Breast epithelium (tissue), 2 donors: ENCODE results near the gene KCNN1.

DNA sequence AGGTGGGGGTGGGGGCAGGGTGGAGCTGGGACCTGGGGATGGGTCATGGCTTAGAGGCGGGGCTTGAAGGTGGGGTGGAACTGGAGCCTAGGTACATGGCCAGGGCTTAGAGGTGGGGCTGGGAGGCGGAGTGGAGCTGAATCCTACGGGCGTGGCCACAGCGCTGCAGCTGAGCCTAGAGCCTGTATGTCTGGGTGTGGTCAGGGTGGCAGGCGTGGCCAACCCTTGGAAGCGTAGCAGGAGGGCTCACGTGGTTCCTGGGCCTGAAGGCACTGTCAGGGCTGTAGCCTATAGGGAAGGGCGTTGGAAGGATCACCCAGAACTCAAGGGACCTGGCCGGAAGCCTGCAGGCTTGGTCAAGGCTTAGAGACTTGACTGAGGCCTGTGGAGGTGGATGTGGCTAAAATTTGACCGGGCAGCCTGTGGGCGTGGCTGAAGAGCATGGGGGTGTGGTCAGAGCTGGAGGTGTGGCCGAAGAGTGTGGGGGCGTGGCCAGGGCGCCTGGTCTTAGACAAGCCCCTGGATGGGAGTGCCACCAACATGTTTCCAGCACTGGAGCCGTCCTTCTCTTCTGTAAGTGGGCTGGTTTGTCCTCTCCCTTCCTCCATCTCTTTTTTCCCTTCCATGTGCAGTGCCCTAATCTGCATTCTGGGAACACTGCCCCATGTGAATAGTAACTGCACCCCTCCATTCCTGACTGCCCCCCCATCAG lies 24.4 kb downstream of the COLGALT1 start:
- PRO-cap: no peak
- RAMPAGE, long total RNA, 2 experiments: no peak in any of the 2 experiments

GRCh38 chr19:17719647-17720454 lies 571 bp downstream of the MAP1S start:
- PRO-cap: no peak
- RAMPAGE, long total RNA, 2 experiments: no peak in any of the 2 experiments

DNA sequence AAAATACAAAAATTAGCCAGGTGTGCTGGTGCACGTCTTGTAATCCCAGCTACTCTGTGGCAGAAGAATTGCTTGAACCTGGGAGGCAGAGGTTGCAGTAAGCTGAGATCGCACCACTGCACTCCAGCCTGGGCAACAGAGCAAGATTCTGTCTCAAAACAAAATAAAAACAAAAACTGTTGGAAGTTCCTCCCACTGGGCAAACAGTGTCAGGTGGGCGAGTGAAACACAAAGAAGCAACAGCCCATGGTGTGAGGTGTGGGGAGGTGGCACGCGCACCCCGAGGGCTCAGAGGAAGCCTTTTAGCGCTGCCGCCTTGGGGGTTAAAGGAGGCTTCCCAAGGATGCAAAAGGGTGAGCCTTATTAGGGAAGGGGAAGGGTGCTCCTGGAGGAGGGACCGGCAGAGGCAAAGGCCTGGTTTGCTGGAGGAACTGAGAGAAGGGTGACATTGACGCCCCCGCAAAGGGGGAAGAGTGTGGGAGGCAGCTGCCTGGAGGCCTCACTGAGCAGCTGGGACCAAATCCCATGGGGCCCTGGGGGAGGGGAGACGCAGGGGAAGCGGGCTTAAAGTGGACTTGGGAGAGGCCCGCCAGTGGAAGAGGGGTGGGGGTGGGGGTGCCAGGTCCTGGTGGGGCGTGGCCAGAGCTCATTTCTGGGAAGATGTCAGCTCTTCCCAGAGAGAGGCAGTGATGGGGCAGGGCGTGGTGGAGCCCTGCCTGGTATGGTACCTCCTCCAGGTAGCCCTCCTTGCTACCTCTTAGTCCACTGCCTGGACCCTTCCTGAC lies 12.1 kb upstream of the FCHO1 start:
- PRO-cap: no peak
- RAMPAGE, long total RNA, 2 experiments: no peak in any of the 2 experiments

DNA sequence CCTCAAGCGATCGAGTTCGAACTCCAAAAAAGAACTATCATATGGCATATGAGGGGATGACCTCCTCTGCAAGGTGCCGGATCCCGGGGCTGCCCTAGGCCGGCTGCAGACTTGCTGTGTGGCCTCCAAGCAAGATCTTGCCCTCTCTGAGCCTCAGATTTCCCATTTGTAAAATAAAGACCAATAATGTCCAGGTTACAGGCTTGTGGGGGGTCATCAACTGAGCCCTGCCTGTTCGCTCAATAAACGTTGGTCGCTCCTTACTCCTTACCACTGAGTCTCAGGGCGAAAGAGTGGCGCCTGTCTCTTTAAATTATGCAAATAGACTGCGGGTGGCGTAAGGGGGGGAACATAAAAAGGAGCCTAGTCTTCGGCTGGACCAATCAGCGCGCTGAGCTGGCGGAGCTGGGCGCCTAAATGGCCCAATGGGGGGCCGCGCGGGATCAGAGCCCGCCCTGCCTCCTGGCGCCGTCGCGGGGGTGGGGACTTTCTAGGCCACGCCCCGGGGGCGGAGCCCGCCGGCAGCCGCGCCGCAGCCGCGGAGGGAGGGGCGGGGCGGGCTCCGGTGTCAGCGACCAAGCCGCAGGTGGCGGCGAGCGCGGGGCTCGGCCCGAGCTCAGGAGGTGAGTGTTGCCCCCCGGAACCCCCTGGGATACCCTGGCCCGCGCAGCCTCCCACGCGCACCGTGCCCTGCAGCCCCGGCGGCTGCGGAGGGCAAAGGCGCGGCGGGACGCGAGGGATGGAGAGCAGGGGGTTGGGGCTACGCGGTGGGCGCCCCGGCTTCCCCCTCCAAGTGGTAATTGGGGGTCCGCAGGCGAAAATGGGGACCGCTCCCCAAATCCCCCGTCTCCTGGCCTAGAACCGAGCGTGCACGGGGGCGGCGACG lies 3.8 kb upstream of the FCHO1 start:
- PRO-cap: no peak
- RAMPAGE, long total RNA, 2 experiments: start-site peak on the plus strand in 1 of 2 experiments, centred at position 560 of the sequence, 9 reads per replicate

- PRO-cap: no peak
- RAMPAGE, long total RNA, 2 experiments: no peak in any of the 2 experiments
Measured at GRCh38 chr19:17830895-17831327, 9.6 kb upstream of the INSL3 start.

DNA sequence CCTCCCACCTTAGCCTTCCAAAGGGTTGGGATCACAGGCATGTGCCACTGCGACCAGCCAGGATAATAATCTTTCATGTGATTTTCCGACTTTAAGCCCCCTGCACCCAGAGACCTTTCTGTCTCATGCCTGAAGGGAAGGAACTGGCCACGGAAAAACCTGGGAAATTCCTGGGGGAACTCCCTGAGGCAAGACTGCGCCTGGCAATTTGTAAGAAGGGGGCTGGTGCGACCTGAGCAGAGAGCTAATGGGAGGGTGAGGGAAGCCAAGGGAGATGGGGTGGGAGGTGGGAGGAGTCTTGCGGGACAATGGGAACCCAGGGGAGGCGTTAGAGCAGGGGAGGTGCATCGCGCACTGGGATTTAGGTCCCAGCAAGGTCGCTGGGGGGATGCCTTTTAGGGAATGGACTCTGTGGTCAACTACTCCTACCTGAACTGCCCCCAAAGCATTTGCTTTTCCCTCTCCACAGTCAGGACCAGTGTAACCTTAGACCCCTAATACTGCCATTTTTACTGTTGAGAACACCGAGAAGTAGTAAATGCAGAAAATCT lies 1.0 kb upstream of the CCDC124 start:
- PRO-cap: no peak
- RAMPAGE, long total RNA, 2 experiments: no peak in any of the 2 experiments

- PRO-cap: no peak
- RAMPAGE, long total RNA, 2 experiments: no peak in any of the 2 experiments
Measured at GRCh38 chr19:17966765-17967208, at the start of gene KCNN1. TSS of gene KCNN1 (plus strand) at chr19:17967107.

- PRO-cap: no peak
- RAMPAGE, long total RNA, 2 experiments: no peak in any of the 2 experiments
Measured at GRCh38 chr19:18023406-18024266, 15.7 kb downstream of the ARRDC2 start.

DNA sequence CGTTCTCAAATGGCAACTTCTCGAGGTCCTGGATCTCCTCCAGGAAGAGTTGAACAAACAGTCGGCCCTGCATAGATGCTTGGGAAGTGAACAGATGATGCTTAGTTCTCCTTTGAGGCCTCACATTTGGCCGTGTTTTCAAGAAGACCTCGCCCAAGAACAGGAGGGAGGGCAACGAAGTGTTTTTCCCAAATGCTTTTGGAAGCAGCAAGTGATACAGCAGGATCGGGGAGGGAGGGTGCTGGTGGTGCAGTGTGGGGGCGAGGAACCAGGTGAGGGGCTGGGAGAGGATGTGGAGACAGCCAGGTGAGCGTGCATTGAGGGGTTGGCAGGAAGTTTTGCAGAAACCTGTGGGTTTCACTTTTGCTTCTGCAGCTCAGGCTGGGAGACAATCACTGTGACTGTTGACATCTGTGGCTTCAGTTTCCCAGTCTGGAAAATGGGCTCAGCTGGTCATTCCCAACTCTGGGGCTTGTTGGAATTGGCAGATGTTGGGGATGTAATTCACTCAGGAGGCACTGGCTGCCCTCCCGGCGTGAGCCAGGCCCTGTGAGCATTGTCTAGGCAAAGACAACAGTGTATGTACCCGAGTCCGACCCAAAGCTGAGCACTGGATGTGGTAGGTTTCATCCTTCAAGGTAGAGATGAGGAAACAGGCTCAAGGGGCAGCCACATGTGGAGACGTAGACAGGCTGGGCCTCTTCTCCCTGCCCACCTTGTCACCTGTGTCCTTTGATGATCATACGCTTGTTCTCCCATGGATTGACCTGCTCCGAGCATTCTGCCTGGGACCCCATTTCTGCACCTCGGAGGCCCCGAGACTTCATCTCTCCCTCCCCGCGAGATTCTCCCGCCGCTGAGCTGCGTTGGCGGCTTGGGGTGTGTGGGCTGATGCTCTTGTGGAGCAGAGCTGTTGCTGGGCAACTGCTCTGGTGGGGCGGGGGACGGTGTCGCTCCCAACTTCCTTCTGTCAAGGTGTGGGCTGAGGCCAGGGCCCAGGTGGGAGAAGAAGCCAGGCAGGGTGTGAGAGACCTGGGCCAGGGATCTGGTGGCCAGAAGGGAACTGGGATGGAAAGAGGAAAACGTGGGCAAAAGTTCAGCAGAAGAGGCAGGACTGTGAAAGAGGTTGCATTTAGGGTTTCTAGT lies 21.9 kb downstream of the MAST3 start:
- PRO-cap: no peak
- RAMPAGE, long total RNA, 2 experiments: no peak in any of the 2 experiments

DNA sequence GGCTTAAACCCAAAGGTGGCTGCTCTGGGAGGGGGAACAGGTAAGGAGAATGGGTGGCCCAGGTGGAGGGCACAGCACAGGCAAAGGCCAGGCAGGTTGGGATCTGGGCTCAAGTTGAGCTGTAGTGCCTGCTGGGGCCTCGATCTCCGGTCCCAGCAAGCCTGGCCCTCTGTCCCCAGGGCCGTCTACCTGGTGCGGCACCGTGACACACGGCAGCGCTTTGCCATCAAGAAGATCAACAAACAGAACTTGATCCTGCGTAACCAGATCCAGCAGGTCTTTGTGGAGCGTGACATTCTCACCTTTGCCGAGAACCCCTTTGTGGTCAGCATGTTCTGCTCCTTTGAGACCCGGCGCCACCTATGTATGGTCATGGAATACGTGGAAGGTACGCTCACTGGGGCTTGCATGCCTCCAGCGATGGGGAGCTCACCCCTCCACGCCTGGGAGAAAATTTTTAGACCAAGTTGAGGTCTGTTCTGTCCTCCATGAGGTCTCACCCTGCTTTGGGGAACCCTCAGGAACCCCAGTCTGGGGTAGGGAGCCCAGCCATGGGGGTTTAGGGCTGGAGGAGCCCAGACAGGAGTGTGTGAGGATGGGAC lies 22.5 kb upstream of the PIK3R2 start:
- PRO-cap: no peak
- RAMPAGE, long total RNA, 2 experiments: no peak in any of the 2 experiments

DNA sequence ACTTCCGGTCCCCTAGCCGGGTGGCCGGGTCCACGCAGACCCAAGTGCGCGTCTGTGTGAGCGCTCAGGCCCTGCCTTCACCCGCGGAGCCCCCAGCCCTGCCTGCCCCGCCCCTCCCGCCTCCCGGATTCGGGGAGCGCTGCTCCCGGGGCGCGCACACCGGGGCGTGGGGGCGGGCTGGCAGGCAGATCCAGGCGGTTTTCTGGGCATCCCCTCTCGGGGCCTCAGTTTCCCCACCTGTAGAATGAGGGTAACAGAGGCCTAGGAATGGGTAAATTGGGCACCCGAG lies 638 bp downstream of the PIK3R2 start:
- PRO-cap: no peak
- RAMPAGE, long total RNA, 2 experiments: no peak in any of the 2 experiments

GRCh38 chr19:18265129-18265816 lies 9.0 kb downstream of the IQCN start:
- PRO-cap: no peak
- RAMPAGE, long total RNA, 2 experiments: no peak in any of the 2 experiments

DNA sequence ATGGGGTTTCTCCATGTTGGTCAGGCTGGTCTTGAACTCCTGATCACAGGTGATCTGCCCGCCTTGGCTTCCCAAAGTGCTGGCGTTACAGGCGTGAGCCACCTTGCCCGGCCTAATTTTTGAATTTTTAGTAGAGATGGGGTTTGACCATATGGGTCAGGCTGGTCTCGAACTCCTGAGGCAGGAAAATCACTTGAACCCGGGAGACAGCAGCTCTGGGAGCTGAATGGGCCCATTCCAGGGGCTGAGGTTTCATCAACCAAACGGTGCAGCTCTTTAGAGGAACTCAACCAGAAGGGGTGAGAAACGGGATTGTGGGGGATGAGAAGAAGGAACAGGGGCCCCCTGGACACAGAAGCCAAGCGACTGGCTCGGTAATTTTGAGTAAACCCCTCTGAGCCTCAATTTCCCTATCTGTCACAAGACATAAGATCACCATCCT lies 712 bp downstream of the IQCN start:
- PRO-cap: no peak
- RAMPAGE, long total RNA, 2 experiments: no peak in any of the 2 experiments

DNA sequence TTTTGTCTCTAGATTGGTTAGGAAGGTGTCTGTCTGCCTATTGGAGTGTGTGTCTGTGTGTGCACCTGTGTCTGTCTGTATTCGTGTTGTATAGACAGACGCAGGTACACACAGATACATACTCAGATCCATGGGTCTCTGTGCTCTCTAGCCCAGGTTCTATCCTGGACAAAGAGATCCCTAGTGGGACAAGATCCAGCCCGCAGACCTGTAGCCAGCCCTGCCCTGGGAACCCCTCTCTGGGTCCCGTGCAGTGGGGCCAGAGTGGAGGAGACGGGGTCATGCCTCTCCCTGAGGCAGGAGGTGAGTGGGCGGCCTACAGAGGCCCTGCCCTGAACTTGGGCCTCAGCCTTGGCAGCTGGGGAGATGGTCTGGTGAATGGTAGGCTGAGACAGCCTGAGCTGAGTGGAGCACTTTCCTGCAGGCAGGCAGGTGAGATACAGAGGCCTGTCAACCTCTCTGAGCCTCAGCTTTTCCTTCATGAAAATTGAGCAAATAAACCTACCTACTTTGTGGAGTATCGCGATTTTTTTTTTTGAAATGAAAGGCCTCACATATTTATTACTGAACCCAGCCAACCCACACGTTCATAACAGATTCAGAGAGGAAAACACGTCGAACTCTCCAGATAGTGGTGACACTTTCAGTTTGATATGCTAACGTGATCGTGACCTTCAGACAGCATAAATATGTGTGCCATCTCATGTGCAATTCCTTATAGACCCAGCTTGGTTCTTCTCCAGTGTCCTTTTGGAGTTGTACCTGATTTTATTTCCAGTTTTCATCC lies 3.4 kb upstream of the JUND start:
- PRO-cap: no peak
- RAMPAGE, long total RNA, 2 experiments: no peak in any of the 2 experiments

GRCh38 chr19:18311405-18311880 lies 11.4 kb downstream of the LSM4 start:
- PRO-cap: no peak
- RAMPAGE, long total RNA, 2 experiments: no peak in any of the 2 experiments

GRCh38 chr19:18346100-18346532 lies 5.7 kb downstream of the PGPEP1 start:
- PRO-cap: no peak
- RAMPAGE, long total RNA, 2 experiments: no peak in any of the 2 experiments

GRCh38 chr19:18434715-18435210 lies 3.2 kb downstream of the ISYNA1 start:
- PRO-cap: no peak
- RAMPAGE, long total RNA, 2 experiments: no peak in any of the 2 experiments

DNA sequence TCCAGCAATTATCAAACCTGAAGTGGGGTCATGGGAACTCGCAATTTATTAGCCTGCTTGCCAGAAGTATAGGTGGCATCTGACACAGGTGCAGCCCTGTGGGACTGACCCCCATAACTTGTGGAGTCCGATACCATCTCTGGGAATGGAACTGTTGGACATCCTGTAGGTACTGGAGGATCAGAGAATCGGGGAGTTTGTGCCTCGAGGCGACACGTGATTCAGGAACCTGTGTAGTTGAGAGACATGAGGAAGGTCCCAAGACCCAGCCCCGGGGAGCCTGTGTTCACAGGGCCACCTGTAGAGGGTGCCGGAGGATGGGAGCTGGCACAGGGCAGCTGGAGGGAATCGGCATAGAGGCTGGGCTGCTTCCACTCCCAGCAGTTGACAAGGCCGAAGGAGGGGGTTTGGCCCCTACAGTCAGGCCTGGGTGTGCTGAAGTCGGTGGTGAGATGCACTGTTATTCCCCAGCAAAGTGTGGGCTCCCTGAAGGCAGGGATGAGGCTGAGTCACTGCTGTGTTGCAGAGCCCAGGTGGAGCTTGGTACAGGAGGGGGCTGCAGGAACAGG lies 2.4 kb upstream of the ISYNA1 start:
- PRO-cap: no peak
- RAMPAGE, long total RNA, 2 experiments: no peak in any of the 2 experiments

GRCh38 chr19:18462949-18463314 lies 25.0 kb upstream of the ISYNA1 start:
- PRO-cap: no peak
- RAMPAGE, long total RNA, 2 experiments: no peak in any of the 2 experiments

- PRO-cap: no peak
- RAMPAGE, long total RNA, 2 experiments: no peak in any of the 2 experiments
Measured at GRCh38 chr19:18473447-18473939, 35.6 kb upstream of the ISYNA1 start.